SK-N-MC (cell line): Measurements from ENCODE around the genes SLC22A1 and AGPAT4.

DNA sequence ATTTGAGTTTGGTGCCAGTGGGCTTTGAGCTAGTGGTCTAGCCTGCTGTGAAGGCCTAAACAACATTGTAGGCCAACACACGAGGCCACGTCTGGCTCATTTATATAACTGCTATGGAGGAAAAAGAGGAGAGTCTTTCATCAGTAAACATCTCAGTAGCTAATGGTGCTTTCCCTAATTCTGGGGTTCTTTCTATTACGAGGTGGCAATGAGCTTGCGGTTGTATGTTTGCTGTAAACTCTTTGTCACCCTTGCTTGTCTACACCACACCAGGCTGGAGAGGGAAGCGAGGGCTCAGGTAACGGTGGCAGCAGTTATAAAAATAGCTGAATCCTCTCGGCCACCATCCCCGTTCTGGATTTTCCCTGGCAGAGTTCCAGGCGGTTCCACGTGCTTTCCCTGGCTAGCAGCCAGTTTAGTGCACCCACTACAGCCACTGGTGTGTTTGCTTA, 39.0 kb downstream of the MAS1 start:
- RRBS: no CpG with 5 or more reads among the region's 10 CpGs

DNA sequence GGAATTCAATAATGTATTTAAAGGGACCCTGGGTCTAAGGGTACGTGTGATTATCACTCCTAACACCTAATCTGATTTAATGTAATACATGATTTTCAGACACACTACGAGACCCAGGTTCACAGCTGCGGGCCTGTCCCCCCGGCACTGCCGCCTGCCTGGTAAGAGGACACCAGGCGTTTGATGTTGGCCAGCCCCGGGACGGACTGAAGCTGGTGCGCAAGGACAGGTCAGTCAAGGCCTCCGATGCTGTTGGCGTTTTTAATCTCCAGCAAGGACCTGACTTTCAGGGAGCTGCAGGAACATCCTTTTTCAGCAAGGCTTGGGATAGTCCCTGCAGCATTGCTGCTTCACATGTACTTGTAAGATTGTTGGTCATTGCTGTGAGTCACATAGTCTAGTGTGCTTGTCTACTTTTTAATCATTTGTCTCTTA, 58.2 kb downstream of the IGF2R start:
- RRBS: 96% methylated on average over 4 of the region's 11 CpGs

- RRBS: no CpG with 5 or more reads among the region's 10 CpGs
Observed at GRCh38 chr6:160035497-160036232, 66.8 kb downstream of the IGF2R start.

GRCh38 chr6:160055490-160056282, 65.9 kb upstream of the SLC22A1 start:
- RRBS: no CpG with 5 or more reads among the region's 11 CpGs

DNA sequence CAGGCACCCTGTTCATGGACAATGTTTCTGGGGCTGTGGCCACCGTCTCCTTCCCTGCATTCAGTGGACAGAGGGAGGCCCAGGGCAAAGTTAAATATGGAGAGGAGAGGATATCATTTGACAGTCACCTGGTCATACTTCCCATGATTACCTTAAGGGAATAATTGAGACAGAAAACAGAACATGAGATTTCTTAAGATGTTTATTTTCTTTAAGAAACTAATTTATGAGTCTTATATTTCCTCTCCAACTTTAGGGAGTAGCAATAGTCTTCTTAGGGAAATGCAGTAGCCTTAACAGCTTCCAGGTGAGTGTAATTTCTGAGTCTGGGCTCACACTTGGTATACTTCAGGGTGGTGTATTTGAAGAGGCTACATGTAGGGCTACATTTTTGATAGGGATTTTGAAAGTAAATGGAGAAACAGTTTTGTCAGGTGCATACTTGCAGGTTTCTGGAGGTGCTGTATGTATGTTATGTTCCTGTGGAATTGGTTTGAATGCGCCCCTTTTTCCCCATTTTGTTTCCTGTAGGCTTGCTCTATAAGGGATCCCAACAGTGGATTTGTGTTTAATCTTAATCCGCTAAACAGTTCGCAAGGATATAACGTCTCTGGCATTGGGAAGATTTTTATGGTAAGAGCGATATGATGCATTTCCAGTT, 64.0 kb upstream of the SLC22A1 start:
- RRBS: no CpG with 5 or more reads among the region's 6 CpGs

GRCh38 chr6:160063807-160064607, 57.6 kb upstream of the SLC22A1 start:
- RRBS: no CpG with 5 or more reads among the region's 15 CpGs

DNA sequence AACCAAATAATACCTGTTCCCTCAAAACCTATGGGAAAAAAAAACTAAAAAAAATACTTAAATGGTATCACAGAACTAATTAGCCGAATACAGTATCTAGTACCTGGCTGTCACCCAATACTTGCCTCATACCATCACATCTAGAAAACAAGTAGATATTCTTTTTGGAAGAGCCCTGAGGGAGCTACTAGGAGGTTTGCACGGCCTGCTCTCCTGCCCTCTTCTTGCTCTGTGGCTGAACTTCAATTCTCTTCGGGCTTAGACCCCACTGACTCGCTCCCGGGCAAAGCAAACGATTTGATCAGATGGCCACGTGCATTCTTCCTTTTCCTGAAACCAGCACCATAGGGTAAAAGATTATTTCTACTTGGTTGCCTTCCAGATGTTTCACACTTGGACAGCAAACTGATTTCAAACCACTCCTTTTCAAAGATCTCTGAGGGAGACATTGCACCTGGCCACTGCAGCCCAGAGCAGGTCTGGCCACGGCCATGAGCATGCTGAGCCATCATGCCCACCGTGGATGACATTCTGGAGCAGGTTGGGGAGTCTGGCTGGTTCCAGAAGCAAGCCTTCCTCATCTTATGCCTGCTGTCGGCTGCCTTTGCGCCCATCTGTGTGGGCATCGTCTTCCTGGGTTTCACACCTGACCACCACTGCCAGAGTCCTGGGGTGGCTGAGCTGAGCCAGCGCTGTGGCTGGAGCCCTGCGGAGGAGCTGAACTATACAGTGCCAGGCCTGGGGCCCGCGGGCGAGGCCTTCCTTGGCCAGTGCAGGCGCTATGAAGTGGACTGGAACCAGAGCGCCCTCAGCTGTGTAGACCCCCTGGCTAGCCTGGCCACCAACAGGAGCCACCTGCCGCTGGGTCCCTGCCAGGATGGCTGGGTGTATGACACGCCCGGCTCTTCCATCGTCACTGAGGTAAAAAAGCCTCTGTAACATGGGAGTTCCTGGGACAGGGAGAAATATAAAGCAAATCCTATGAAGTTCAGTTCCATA, at the start of gene SLC22A1:
Gene SLC22A1, plus strand, starts transcription at position 390 of the 999 bp plus-strand sequence.
- RRBS: no CpG with 5 or more reads among the region's 23 CpGs

DNA sequence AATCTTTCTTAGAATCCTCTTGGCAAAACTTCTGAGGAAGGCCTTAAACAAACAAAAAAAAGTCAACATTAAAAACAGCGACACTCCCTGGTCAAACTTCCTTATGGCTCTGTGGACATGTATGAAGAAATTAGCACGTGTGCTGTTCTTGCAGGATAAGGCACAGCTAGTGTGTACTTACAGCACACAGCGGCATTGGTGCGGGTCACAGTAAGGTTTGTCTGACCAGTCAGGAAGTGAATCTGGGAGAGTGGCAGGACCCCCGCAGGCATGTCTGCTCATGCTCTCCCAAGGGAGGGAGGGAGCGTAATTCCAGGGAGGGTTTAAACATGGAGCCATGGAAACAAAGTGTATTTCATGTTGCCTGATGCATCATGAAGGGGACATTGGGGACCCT, 38.9 kb downstream of the SLC22A1 start:
- RRBS: no CpG with 5 or more reads among the region's 6 CpGs

GRCh38 chr6:160254558-160255140, 4.0 kb downstream of the SLC22A2 start:
- RRBS: no CpG with 5 or more reads among the region's 5 CpGs

GRCh38 chr6:160354821-160355365, 6.7 kb downstream of the SLC22A3 start:
- RRBS: no CpG with 5 or more reads among the region's 10 CpGs

DNA sequence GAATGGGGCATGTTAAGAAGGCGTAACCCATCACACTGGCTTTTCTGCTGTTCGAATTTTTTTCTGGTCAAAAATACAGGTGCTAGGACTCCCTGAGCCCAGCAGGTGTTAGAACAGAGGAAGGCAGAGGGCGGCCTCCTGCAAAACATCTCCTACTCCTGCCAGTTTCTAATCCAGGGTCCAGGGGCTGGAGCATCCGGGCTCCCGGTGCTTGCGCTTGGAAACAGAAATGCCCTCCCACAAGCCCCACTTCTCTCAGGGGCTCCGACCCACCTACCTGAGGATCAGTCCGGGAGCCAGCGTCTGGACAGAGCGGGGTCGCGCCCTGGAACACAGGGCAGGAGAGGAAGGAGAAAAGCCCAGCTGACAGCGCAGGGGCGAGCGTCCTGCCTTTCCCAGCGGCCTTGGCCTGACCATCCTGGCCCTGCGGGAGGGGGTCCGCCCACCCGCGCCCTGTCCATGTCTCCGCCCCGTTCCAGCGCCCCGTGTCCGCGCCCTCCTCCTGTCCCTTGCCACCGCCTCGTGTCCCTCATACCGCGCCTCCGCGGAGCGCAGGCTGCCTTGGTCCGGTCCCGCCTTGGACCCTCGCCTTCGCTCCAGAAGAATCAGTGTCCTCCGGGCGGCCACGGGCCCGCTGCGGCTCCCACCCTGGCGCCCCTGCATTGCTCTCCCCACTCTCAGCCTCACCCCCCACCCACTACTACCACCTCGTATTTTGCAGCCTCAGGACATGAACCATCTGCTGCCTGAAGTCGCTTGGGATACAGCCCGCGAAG, 14.9 kb upstream of the LPA start:
- RRBS: 58% methylated on average over 9 of the region's 47 CpGs

DNA sequence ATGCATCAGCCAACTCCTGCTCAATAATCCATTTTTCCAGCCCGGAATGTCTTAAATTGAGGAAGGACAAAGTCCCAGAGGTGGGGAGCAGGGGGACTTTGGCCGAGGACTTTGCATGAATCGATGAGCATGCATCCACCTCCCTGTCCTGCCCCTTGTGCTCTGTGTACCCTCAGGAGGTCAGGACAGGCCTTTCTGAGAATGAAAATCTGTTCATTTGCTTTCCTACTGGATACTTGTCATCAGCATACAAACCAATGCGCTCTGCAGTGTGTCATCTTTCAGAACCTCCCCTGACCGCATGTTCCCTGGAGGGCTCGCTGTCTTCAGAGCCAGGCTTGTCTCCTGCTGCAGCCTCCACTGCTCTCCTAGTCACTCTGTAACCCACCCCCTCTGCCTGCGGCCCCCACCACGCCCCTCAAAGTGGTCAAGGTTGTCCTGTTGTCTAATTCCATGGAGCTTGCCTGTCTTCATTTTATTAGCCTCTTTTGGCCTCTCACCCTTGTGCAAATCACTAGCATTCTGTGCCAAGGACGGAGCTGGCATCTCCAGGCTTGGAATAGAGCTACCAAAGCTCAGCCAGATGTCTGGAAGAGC, 2.7 kb downstream of the PLG start:
- RRBS: no CpG with 5 or more reads among the region's 9 CpGs

DNA sequence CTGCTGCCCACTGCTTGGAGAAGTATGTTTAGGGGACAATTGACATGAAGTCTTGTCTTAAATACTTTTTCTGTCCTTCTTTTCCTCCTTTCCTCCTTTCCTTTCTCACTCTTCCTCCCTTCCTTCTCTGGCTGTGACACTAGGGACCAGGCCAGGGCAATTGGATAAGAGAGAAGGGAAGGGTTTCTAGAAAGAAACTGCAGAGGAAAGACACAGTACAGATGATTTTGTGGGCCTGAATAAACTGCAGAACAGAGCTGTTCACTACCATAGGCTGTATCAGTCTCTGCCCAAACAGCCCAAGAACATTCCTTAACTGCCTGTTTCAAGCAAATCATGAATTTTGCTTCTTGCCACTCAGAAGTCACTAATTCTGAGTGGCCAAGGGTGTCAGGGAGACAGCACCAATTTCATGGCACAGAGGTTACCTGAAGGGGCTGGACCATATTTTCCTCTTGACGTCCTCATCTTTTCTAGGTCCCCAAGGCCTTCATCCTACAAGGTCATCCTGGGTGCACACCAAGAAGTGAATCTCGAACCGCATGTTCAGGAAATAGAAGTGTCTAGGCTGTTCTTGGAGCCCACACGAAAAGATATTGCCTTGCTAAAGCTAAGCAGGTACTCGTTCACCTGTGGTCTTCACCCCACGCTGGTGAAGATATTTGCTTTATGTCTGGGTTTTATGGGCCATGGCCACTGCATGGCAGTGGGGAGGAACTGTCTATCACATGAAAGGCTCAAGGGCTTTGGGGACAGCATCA, 36.7 kb downstream of the PLG start:
- RRBS: no CpG with 5 or more reads among the region's 6 CpGs

GRCh38 chr6:160978638-160978883, 13.0 kb upstream of the MAP3K4 start:
- RRBS: no CpG with 5 or more reads among the region's 2 CpGs

- RRBS: no CpG with 5 or more reads among the region's 3 CpGs
Observed at GRCh38 chr6:160992742-160993234, 1.2 kb downstream of the MAP3K4 start.

DNA sequence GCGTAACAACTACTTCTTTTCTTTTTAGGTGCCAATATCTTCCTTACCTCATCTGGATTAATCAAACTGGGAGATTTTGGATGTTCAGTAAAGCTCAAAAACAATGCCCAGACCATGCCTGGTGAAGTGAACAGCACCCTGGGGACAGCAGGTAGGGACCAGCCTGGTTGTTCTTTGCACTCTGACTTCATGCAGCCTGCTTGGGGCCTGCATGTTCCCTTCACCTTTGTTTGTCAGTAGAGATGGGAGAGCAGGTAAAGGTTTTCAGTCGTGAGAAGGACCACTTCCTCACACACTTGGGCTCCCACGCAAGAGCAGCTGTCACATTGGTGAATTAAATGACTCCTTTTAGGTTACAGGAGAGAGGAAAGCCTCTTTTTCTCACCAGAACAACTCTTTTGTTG, 120.2 kb downstream of the MAP3K4 start:
- RRBS: no CpG with 5 or more reads among the region's 3 CpGs

- RRBS: no CpG with 5 or more reads among the region's 20 CpGs
Observed at GRCh38 chr6:161133909-161134790, 139.7 kb downstream of the AGPAT4 start.

- RRBS: no CpG with 5 or more reads among the region's 3 CpGs
Observed at GRCh38 chr6:161171977-161172406, 101.9 kb downstream of the AGPAT4 start.

- RRBS: no CpG with 5 or more reads among the region's 16 CpGs
Observed at GRCh38 chr6:161254717-161255484, 19.0 kb downstream of the AGPAT4 start.

GRCh38 chr6:161273253-161274354, at the start of gene AGPAT4:
Gene AGPAT4 (minus strand): TSS chr6:161274061.
- RRBS: 6% methylated on average over 3 of the region's 28 CpGs